Kidney epithelial cell (primary cell): ENCODE measurements around a stretch of chr7.

GRCh38 chr7:77788529-77789230, 9.6 kb downstream of the TMEM60 start:
- RAMPAGE, long total RNA, result no peak
- RRBS, result no CpG with 5 or more reads among the region's 3 CpGs

GRCh38 chr7:78020386-78020573, 222.0 kb upstream of the TMEM60 start:
- RAMPAGE, long total RNA, result no peak
- RRBS, result no CpG with 5 or more reads among the region's 4 CpGs

- RAMPAGE, long total RNA, result no peak
- RRBS, result no CpG with 5 or more reads among the region's 4 CpGs
These were observed 683.7 kb downstream of the MAGI2 start for GRCh38 chr7:78769810-78770093.

DNA sequence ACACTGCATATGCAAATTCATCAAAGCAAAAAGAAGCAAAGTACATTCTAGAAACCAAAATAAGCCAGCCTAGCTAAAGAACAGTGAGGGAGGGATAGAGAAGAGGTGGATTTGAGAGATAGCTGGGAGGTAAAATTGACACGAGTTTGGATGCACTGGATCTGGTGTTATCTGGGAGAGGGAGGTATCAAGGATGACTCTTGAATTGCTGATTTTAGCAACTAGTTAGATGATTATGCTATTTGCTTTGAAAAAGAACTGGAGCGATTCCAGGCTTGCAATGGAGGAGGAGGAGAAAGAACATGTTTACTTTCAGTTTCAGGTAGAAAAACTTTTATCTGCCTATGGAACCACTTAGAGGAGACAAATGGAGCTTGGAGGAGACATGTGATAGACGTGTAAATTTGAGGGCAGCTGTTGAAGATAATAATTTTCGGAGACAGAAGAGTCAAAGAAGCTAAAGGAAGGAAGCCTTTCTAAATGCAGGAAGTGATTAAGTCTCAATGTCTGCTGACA, 56.6 kb upstream of the GNAI1 start:
- RAMPAGE, long total RNA, result no peak
- RRBS, result no CpG with 5 or more reads among the region's 4 CpGs

- RAMPAGE, long total RNA, result no peak
- RRBS, result no CpG with 5 or more reads among the region's 5 CpGs
These were observed 143.0 kb downstream of the GNAI1 start for GRCh38 chr7:80277339-80278226.

- RAMPAGE, long total RNA, result no peak
- RRBS, result no CpG with 5 or more reads among the region's 2 CpGs
These were observed 56.9 kb upstream of the CD36 start for GRCh38 chr7:80581464-80582117.

GRCh38 chr7:80603144-80603524, 35.3 kb upstream of the CD36 start:
- RAMPAGE, long total RNA, result no peak
- RRBS, result no CpG with 5 or more reads among the region's 3 CpGs

DNA sequence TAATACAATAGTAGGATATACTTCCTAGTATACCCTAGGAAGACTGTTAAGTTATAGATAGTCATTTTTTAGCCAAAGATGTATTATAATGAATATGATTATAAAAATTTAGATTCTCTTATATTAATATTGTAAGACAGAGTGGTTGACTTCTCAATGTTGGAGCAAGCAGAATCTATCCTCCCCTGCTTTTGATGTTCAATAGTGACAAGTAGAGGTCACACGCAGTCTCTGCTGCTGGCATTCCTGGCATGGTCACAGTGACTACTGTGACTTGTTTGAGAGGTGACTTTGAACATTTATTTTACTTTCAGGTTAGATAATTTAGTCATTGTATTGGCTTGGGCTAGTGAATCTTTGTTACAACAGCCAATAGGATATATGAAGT, 13.7 kb upstream of the CD36 start:
- RAMPAGE, long total RNA, result no peak
- RRBS, result no CpG with 5 or more reads among the region's 1 CpG

DNA sequence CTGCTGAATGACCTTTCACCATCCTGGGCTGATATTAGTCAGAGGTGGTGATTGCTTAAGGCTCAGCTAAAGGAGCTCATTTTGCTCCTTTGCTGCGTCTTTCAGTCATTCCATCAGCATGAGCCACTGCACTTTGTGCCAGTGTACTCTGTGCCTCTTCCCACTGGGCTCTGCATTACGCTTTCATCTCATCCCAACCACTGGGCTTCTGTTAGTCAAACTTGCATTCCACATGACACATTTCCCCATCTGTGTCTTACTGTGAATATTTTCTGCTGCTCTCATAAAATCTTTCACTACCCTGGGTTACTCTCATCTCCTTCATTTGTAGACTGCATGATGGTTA, 84.4 kb downstream of the CD36 start:
- RAMPAGE, long total RNA, result no peak
- RRBS, result no CpG with 5 or more reads among the region's 2 CpGs

- RAMPAGE, long total RNA, result no peak
- RRBS, result no CpG with 5 or more reads among the region's 2 CpGs
These were observed 123.4 kb downstream of the SEMA3C start for GRCh38 chr7:80795432-80795782.

DNA sequence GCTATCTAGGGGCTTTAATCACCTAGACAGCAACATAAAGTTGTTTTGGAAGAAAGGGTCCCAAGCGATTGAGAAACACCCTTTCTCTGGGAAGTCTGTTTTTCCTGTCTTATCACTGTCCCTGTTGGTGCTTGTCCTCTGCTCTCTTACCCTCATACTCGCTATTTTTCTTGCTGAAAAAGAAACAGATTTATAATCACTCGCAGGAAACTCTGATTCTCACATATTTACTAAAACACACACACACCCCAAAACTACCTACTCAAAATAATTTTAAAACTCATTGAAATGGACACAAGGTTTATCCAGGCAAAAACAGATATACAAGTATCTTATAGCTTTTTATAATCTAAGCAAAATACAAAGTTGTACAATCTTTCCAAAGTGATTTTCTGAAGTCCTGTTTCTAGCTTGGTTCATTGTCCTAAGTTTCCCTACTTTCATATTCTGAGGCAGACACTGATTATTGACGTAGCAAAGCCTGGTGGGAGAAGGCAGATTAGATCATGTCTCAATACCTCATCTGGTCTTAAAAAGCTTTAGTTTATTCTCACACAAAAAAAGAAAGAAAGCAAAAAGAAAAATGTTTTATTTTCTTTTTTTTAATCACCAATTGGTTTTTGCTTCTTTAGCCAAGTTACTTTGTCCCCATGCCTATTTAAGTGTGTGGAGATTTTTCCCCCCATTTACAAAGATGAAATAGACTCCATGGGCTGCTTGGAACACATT, 157.2 kb downstream of the CACNA2D1 start:
- RAMPAGE, long total RNA, result no peak
- RRBS, result no CpG with 5 or more reads among the region's 4 CpGs

DNA sequence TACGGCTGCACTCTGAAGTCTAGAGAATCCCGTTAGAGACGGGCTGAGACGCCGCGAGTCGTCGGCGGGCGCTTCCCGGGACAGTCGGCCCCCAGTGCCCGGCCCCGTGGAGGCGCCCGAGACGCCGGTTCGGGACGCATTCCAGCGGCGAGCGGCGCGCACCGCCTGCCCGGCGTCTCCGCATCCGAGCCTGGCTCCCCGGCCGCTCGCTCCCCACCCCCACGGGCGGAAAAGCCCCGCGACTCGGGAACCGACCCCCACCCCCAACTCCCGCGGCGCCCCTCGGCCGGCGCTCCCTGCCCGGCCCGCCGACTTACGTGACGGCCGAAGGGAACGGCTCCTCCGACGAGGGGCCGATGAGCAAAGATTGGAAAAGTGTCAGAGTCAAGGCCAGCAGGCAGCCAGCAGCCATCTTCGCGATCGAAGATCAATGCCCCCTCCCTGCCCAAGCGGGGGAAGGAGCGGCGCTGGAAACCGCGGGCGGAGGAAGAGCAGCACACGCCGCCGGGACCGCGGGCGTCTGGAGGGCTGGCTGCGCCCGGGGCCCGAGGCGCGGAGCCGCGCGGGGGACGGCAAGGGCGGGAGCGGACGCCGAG, 431 bp downstream of the CACNA2D1 start:
- RAMPAGE, long total RNA, result no peak
- RRBS, result 2% methylated on average over 28 of the region's 83 CpGs

DNA sequence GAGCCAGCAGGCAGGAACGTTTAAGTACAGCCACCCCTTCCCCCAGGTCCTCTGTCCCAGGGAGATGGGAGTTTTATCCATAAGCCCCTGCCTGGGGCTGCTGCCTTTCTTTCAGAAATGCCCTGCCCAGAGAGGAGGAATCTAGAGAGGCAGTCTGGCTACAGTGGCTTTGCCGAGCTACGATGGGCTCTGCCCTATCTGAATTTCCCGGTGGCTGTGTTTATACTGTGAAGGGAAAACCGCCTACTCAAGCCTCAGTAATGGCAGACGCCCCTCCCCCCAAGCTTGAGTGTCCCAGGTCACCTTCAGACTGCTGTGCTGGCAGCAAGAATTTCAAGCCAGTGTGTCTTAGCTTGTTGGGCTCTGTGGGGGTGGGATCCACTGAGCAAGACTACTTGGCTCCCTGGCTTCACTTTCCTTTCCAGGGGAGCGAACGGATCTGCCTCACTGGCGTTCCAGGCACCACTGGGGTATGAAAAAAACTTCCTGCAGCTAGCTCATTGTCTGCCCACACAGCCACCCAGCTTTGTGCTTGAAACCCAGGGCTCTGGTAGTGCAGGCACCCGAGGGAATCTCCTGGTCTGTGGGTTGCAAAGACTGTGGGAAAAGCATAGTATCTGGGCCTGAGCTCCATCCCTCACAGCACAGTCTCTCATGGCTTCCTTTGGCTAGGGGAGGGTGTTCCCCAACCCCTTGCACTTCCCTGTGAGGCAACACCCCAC, 19.4 kb downstream of the SEMA3E start:
- RAMPAGE, long total RNA, result no peak
- RRBS, result no CpG with 5 or more reads among the region's 10 CpGs

DNA sequence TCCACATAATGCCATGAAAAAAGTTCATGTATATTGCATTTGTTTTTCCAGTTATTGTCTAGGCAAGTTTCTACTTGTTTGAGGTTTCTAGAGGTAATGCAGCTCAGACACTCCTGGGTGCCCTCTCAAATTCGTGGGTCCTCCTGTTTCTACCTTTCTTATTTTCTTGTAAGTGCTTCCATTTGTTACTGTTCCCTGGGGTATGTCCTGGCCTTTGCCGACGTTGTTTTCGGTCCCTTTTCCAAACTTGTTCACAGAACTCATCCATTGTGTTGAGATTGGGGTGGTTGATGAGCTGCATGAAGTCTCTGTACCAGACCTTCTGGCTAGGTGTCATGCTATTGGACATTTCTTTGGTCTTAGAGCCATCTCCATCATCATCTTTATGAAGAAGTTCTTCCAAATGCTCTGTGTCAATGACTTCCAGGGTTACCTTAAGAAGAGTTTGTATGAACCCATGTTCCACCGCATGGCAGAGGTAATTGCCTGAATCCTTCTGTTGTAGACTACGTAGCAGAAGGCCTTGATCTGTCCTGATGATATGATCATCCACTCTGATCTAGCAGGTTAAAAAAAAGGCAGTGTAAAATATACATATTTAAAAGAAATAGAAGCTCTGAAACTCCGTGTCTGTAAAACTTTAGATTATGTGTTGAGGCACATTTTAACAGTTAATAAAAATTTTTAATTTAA, 233.2 kb downstream of the SEMA3A start:
- RAMPAGE, long total RNA, result no peak
- RRBS, result no CpG with 5 or more reads among the region's 7 CpGs

- RAMPAGE, long total RNA, result no peak
- RRBS, result no CpG with 5 or more reads among the region's 3 CpGs
These were observed 388.1 kb upstream of the SEMA3A start for GRCh38 chr7:84582751-84583041.

DNA sequence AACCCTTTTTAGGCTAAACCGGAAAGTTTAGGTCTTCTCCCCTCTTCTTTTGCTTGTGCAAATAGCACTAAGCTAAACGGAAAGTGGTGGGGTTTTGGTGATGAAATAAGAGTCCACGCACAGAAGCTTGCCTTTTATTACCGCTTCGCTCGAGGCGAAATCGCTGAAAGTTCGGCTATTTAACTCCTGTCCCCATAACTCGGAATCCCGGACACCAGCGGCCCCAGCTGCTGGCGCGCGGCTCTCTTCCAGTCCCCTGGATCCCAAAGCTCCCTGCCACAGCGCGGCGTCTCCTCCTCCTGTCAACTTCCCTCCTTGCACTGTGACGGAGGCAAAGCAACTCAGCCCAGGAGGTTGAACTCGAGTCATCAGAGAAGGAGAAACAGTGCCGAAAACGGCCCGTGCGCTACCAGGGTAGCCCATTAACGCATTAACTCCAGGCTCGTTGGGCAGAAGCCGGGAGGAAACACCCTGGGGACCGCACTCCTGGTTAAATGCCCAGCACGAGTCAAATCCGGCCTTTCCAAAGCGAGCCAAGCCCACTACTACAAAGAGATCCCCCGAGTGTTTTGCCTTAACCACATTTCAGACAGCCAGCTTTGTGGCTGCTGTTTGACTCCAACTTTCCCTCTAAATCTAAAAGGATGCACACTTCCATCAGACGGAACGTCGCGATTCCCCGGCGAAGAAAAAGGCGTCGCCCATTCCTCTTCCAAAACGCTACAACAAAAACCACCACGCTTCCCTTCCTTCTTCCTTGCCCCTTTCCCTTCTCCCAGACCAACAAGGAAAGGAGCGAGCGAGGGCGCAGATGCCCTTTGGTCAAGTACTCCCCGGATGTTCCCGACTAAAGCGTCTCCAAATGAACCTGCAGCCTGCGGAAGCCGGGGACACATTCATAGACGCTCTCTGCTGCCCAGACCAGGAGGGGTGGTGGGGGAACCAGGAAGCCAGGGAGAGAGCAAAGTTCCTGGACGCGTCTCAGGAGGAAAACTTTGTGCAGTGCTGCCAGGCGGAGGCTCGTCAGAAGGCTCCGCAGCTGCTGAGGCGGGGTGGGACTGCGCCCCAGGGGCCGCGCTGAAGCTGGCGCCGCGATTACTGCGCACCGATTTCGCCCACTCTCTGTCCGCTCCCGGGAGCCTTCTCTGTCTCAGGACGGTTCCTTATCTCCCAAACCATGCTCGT, 1.1 kb downstream of the SEMA3D start:
- RAMPAGE, long total RNA, result no peak
- RRBS, result under 1% methylated on average over 10 of the region's 70 CpGs

DNA sequence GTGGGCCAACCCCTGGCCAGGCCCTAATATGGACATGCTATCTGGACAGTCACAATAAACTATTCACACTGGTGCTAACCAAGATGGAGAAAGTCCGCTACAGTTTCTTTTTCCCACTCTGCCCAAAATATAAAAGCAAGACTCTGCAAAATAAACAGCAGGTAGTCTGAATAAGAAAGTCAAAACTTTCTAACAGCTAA, 83.9 kb downstream of the ELAPOR2 start:
- RAMPAGE, long total RNA, result no peak
- RRBS, result no CpG with 5 or more reads among the region's 1 CpG

DNA sequence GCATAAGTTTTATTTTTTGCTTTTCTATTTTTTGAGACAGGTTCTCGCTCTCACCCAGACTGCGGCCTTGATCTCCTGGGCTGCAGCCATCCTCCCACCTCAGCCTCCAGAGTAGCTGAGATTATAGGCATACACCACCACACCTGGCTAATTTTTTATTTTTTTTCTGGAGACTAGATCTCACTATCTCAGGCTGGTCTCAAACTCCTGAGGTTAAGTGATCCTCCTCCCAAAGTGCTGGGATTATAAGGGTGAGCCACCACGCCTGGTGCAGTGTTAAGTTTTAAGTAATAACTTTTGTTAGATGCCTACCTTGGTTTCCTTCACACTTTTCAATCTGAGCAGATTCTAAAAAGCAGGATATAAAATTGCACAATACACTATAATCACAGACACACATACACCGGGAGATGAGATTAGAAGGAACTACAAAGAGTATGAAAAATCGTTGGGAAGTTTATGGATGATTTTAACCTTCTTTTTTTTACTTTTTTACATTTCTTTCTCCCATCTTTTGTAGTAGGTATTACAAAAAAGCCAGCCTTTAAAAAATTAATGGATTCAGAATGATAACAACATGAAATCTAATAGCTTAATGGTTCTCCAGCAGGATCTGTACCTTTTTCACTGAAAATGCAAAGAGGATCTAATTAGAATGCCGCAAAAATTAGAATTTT, 10.0 kb downstream of the DMTF1 start:
- RAMPAGE, long total RNA, result no peak
- RRBS, result no CpG with 5 or more reads among the region's 6 CpGs

- RAMPAGE, long total RNA, result no peak
- RRBS, result no CpG with 5 or more reads among the region's 6 CpGs
These were observed 55.3 kb downstream of the ABCB4 start for GRCh38 chr7:87420058-87420688.

GRCh38 chr7:88219218-88219950, 454 bp downstream of the SRI start:
- RAMPAGE, long total RNA, result no peak
- RRBS, result under 1% methylated on average over 15 of the region's 41 CpGs